ENCODE data around the gene THAP4.

GRCh38 chr2:241104014-241104294 is 1.9 kb upstream of the MTERF4 start:
- PRO-cap, result no peak

DNA sequence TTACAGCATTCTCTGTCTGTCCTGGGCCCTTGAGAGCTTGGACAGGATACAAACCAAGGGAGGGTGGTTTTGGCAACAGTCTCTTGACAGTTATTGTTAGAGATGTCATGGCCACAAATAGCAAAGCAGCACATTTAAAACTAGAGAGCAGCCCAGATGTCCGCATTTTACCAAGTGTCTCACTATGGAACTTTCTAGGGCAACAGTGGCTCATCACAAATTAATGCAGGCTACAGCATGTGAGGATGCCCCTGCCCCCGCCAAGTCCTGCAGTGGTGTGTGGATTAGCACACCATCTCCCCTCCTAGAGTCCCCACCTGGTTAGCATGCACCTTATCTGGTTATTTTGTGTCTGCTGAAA is 11.7 kb downstream of the PPP1R7 start:
- PRO-cap, result no peak

GRCh38 chr2:241309720-241310189 is 5.7 kb downstream of the HDLBP start:
- PRO-cap, result no peak

- PRO-cap, result bidirectional peak, plus-strand start at chr2:241315296, minus-strand start at chr2:241315247
These were observed 660 bp downstream of the HDLBP start for GRCh38 chr2:241314427-241315596.

DNA sequence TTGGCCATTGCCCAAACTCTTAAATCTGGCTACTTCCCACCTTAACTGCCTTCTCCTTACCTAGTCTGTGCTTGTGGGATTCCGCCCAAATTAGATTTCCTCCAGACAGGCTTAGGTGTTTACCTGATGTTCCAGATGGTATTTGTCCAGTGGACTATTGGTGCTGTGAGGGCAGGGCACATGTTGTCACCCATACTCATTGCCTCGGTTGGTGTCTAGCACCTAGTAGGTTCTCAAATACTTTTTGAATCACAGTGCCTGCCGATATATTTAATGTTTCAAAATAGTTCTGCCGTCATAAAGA is 1.0 kb downstream of the SEPTIN2 start:
- PRO-cap, result no peak

DNA sequence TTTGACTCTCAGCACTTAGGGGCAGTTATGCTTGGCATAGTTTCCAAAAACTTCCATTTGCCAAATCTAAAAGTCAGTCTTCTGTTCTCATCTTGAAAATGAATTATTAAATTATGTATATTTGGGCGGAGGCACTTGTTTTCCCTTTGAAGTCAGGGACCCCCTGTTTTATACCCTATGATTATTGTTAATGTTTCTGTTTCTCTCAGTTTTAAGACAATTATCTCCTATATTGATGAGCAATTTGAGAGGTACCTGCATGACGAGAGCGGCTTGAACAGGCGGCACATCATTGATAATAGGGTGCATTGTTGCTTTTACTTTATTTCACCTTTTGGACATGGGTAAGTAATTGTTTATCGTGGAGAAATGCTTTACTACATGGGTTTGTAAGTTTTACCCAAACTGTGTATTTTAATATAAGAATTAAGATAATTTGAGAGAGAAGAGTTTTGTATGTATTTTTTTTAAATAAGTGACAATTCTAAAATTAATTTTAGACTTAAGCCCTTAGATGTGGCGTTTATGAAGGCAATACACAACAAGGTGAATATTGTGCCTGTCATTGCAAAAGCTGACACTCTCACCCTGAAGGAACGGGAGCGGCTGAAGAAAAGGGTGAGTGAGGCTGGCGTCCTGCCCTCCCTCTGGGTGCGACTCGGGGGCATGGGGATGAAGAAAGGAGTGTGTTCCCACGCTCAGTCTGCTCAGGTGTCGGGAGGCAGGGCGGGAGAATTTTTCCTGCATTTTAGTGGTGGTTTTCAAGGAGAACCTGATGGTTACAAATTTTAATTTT is 18.7 kb upstream of the FARP2 start:
- PRO-cap, result no peak

DNA sequence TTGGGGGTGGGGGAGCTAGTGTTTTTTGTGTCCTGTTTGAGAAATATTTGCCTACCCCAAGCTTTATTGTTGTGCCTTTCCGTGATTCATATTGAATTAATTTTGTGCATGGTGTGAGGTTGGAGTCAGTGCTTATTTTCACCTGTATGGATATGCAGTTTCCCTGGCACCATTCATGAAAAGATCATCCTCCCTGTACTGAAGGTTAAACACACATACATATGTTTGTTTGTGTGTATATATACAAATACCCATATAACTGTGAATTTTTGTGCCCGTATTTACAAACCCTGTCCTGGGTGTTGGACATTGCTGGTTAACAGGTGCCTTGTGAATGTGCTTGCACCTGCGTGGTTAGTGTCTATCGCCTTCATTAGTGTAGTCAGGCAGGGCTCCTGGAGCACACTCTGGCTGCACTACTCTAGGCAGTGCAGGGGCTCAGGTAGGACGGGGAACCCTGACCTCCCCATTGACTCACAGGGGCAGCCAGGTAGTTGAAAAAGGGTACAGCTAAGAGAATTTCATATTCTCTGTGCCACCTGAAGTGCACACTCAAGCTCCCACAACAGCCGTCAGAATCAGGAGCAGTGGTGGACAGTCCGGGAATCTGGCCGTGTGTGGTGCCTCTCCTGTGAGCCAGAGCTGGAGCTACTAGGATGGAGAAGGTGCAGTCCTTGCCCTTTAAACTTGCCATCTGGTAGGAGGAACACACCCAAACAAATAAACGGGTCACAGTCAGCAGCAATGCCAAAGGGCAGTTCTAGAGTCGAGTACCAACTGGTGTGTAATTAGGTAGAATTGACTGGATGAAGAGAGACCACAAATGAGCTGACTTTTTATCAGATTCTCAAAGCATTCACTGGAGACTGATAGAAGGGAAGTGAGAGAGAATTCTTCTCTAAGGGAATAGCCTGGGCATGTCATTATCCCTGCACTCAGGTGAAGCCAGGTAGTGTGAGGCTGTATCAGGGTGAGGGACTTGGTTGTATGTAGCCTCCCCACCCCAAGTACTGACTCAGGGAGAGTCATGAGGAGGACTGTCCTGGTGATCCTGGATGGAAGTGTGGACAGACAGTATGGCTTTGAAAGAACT is 44.0 kb downstream of the FARP2 start:
- PRO-cap, result no peak

GRCh38 chr2:241509242-241509896 is 985 bp upstream of the STK25 start:
- PRO-cap, result no peak

DNA sequence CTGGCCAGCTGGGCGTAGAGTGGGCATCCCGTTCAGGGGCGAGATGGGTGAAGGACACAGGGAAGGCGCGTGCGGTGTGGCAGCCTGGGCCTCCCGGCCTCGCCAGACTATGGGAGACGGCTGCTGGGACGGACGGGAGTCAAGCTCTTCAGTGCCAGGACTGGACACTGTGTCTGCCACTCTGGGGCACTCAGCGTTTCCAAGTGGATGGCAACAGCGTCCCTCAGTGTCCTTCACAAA is 16.4 kb upstream of the BOK start:
- PRO-cap, result no peak

- PRO-cap, result unidirectional peak, minus-strand start at chr2:241637027; unidirectional peak, minus-strand start at chr2:241637082; unidirectional peak, plus-strand start at chr2:241637693
These were observed at the start of gene THAP4 for GRCh38 chr2:241636840-241637798. Gene THAP4 (minus strand): TSS chr2:241637158.

- PRO-cap, result no peak
These were observed 24.2 kb downstream of the ATG4B start for GRCh38 chr2:241661541-241662184.

DNA sequence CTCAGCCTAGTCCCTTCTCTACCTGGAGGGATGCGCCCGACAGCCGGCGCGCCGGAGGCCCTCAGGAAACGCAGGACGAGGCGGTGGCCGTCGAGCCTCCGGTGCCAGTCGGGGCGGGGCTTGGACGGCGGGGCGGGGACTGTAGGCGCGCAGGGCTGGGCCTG is 176 bp upstream of the D2HGDH start:
- PRO-cap, result bidirectional peak, plus-strand start outside the sequence, minus-strand start at position 70 of the sequence

GRCh38 chr2:241770282-241770918 is 6.2 kb upstream of the GAL3ST2 start:
- PRO-cap, result no peak

DNA sequence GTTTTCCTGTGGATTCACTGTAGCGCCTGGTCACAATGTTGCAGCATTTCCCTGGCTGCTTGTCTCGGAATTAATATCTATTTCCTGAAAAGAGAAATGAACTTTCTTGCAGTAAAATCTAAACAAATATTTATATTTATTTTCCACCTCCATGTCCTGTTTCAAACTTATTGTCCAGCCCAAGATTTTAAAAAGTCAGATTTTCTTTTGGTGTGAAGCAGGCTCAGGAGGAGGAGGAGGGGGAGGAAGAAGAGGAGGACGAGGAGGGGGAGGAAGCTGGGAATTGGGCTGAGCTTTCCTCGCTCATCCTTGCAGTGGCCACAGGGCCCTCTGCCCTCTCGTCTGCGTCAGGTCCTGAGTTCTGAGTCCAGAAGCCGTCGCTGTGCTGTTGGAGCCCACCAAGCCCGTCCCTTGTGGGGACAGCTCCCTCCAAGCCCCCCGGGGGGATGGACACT is 430 bp upstream of the GAL3ST2 start:
- PRO-cap, result no peak

GRCh38 chr2:241818709-241819405 is 9.9 kb downstream of the NEU4 start:
- PRO-cap, result no peak

DNA sequence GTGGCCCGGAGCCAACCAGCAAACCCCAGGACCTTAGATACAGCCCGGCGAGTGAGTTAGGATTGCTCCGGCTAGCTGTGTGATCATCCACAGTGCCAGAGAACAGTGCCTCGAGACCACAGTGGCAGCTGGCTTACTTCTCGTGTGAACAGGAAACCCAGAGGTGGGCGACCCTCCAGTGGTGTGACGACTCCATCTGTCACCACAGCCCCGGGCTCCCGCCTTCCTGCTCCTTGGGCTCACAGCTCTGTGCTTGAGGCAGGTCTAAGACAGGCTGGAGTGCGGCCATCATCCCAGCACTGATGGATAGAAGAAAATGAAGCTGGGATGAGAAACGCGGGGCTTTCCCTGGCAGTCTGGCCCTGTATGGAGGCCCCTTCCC is 1.5 kb upstream of the RTP5 start:
- PRO-cap, result no peak

GRCh38 chr2:241926466-241926923 is 26.2 kb upstream of the FAM240C start:
- PRO-cap, result no peak

GRCh38 chr2:241927066-241927331 is 26.7 kb upstream of the FAM240C start:
- PRO-cap, result no peak

GRCh38 chr2:241973838-241974406 is 73.7 kb upstream of the FAM240C start:
- PRO-cap, result no peak

DNA sequence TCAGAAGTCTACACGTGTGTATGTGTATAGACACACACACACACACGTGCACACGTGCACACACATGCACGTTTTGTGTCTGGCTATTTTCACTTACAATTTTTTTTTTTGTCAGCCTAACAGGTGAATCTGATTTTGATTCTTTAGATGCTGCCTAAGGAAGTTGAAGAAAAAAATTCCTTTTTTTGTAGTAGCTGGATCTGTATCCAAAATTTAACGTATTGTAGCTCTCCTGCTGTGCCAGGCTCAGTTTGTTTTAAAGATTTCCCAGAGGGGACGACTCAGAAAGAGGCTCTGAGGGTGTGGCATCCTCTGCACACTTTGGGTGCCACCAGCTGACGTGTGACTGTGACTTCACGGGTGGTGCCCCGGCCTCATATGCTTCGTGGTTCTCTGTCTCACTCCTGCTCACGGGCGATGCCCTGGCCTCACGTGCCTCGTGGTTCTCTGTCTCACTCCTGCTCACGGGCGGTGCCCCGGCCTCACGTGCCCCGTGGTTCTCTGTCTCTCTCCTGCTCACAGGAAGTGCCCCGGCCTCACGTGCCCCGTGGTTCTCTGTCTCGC is 84.7 kb upstream of the FAM240C start:
- PRO-cap, result no peak

All from left common carotid artery plus branches (tissue), 1 donor.